Aorta (tissue), 1 donor: ENCODE measurements around the genes ING4, USP5 and ATN1.

DNA sequence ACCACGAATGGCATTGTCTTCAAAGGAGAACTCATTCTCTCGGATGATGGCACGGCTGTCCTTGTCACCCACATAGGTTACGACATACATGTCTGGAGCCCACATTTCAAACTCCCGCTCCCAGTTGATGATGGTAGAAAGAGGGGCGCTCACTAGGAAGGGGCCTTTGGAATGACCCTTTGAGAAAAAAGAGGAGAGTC lies 13.8 kb downstream of the CHD4 start:
- PRO-cap: no peak

- PRO-cap: no peak
These were observed 4.3 kb downstream of the CHD4 start for GRCh38 chr12:6602449-6603679.

DNA sequence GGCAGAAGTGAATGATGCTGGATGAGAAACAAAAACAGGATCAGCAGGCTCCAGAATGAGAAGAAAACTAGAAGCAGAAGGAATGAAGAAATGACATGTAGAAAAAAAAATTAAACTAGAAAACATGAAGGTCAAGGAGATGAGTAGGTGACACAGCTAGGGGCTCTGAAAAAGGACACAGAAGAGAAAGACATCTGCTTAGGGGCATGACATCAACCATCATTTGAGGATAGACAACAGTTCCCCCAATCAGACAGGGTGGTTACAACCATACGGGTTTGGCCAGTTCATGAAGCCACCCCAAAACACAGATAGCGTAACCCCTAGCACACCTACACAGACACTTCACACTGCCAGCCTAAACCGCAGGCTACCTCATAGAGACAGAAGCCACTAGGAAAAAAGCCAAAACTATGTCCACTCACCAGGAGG lies 2.0 kb downstream of the CHD4 start:
- PRO-cap: no peak

GRCh38 chr12:6635270-6635836 lies 406 bp downstream of the LPAR5 start:
- PRO-cap: no peak

DNA sequence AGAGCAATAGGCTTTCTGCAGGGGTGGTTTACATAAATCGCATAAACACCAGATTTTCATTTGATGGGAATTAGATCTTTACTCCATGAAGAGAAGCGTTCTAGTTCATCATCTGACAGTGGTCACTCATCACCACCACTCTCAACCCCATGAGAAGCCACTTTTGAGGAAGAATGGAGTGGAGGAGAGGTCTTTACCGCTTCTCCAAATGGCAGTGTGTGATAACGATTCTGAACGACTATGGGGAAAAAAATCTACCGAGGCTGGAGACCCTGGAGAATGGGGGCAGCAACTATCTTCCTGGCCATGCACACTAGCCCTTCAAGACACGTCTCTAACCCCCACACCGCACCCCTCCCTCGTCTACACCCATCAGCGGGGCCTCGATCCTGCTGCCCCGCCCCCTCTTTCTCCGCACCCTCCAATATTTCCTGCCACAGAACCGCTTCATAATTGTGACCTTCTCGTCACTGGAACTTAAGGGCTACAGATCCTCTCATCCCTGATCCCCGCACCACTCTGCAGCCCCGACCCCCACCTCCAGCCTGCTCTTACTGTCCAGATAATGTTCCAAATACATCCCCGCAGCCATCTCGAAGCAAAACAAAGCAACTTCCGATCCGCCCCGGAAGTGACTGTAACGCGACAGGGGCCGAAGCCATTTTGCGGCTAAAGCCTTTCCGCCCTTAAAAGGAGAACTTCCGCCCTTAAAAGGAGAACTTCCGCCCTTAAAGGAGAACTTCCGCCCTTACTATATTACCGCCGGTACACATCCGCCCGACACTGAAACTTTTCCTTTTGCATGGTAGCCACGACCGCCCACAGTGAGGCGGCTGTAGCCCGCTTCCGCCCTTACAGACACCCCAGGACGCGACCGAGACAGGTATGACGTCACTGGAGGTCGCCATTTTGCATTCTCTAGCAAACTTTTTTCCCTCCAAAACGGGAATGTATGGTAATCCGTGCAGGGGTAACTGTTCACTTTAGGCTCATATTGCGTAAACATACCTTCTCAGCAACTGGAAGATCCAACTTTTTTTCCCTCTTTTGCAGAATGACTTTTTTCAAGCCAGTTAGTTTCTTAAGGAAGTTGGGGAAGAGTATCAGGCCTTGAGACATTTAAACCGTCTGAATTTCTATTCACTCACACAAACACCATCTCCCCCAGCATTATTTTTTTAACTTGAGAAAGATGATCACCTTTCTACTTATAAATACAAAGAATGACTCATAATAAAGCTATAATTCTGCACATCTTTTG lies at the start of gene ING4:
ING4 (minus strand) TSS at position 610 of the 1,261 bp plus-strand sequence.
- PRO-cap: unidirectional peak, minus-strand start at position 605 of the sequence

GRCh38 chr12:6688041-6688389 lies 1.2 kb downstream of the ZNF384 start:
- PRO-cap: no peak

- PRO-cap: no peak
These were observed 7.1 kb upstream of the COPS7A start for GRCh38 chr12:6716559-6717242.

- PRO-cap: no peak
These were observed 686 bp upstream of the PTMS start for GRCh38 chr12:6765373-6765981.

DNA sequence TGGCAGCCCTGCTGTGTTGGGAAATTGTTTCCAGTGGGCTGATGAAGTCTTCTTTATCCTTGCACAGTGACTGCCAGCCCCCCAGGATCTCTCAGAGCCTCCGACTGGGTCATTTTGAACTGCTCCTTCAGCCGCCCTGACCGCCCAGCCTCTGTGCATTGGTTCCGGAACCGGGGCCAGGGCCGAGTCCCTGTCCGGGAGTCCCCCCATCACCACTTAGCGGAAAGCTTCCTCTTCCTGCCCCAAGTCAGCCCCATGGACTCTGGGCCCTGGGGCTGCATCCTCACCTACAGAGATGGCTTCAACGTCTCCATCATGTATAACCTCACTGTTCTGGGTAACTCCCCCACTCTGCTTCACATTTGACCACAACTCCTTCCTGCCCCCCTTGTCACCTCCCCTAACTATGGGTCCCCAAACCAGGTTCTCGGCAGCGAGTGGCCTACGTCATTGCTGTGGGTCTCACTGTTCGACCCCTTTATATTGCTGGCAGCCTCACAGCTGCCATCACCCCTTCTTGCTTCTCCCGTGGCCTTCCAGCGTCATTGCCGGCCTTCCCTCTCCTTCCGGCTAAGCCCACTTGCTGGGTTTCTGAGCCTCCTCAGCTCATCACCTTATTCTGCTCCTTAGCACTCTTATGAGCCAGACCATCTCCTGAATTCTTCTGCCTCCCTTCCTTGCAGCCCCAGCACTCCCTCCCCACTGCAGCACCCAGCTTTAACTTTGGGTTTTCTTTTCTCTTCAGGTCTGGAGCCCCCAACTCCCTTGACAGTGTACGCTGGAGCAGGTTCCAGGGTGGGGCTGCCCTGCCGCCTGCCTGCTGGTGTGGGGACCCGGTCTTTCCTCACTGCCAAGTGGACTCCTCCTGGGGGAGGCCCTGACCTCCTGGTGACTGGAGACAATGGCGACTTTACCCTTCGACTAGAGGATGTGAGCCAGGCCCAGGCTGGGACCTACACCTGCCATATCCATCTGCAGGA lies 2.5 kb downstream of the LAG3 start:
- PRO-cap: no peak

DNA sequence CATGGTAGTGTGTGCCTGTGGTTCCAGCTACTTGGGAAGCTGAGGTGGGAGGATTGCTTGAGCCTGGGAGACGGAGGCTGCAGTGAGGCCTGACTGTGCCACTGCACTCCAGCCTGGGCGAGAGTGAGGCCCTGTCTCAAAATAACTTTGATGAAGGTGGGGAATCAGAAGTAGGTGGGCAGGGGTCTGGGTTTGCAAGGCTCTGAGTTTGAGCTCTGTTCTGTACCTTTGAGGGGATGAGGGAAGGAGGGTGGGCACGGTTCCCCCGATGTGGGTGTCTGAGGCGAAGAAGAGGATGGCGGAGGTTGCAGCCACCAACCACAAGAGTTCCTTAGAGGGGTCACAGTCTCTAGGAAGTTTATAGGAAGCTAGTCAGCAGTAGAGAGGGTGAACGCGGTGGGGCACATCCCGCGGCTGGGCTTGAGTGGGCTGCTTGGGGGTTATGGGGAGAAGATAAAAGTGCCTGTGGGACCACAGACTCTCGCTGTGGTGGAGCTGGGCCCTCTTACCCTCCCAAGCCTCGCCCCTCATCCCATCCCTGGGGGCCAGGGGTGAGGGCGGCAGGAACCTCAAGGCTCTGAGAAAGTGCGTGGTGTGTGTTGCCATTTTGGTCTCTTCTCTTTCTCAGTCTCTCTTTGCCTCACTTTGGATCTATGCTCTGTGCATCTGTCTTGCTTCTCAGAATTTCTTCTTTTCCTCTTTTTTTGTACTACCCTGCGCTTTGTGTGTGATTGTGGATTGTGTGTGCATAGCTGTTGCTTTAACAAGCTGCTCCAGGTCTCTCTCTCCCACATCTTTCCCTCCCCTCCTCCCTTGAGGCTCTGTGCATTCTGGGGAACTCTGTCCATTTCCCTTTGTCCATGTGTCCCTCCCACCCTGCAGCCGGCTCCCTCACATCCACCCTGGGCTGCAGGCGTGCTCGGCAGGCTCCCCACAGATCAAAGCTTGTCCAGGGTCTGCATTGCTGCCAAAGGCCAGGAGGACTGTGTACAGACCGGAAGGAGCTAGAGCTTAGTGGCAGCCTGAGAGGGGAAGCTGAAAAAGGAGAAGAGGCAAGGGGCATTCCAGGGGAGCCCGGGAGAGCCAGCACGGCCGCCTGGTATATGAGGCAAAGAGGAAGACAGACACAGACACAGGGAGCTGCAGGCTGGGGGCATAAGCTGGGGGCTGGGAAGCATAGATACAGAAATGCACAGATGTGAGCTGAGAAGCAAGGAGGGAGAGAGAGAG lies 2.8 kb downstream of the CD4 start:
- PRO-cap: unidirectional peak, minus-strand start at position 987 of the sequence

GRCh38 chr12:6851809-6852257 lies at the start of gene USP5:
USP5 (plus strand) TSS chr12:6852150.
- PRO-cap: bidirectional peak, plus-strand start at chr12:6852134, minus-strand start at chr12:6851915

DNA sequence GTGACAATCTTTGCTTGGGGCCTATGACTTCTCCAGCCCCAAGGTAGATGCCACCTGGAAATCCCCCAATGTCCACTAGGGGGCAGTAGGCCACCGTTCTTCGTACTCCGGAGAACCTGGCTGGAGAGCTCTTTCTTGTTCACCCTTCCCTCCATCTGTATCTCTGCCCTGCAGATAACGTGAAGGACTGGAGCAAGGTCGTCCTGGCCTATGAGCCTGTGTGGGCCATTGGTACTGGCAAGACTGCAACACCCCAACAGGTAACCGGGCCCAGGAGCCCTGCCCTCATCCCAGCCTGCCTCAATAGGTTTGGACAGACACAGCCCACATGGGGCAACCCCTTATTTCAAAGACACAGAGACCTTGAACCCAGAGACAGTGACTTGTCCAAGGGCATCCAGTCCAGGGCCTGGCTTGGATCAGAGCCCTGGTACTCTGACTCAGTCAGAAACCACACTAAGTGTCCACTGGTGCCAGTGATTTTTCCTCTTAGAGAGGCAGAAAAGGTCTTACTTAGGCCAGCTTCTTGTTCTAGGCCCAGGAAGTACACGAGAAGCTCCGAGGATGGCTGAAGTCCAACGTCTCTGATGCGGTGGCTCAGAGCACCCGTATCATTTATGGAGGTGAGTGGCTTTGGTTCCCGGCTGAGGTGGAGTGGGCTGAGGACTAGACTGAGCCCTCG lies 2.3 kb downstream of the TPI1 start:
- PRO-cap: no peak

DNA sequence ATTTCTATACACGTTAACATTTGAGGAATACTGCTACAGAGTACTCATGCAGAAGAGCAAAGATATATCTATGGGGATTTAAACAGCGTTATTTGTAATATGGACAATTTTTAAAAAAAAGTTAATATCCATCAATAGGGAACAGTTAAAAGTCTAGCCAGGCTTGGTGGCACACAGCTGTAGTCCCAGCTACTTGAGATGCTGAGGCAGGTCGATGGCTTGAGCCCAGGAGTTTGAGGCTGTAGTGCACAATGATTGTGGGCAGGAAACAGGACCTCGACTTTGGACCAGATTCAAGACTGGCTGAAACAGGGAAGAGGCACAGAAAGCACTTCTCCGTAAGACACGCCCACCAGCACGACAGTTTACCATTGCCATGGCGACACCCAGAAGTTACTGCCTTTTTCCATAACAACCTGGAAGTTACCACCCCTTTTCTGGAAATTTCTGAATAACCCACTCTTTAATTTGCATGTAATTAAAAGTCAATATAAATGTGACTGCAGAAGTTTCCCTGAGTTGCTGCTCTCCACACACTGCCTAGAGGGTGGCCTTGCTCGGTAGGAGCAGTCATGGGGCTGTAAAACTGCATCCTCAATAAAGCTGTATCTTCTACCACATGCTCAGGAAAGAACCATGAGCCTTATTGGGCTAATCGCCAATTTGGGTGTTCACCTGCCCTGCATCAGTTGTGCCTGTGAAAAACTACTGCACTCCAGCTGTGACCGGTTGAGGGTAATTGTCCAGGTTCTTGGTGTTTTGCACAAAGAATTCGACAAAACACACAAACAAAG lies 4.7 kb upstream of the LRRC23 start:
- PRO-cap: no peak

GRCh38 chr12:6927171-6927929 lies 409 bp upstream of the ATN1 start:
- PRO-cap: bidirectional peak, plus-strand start at chr12:6927813, minus-strand start at chr12:6927765

DNA sequence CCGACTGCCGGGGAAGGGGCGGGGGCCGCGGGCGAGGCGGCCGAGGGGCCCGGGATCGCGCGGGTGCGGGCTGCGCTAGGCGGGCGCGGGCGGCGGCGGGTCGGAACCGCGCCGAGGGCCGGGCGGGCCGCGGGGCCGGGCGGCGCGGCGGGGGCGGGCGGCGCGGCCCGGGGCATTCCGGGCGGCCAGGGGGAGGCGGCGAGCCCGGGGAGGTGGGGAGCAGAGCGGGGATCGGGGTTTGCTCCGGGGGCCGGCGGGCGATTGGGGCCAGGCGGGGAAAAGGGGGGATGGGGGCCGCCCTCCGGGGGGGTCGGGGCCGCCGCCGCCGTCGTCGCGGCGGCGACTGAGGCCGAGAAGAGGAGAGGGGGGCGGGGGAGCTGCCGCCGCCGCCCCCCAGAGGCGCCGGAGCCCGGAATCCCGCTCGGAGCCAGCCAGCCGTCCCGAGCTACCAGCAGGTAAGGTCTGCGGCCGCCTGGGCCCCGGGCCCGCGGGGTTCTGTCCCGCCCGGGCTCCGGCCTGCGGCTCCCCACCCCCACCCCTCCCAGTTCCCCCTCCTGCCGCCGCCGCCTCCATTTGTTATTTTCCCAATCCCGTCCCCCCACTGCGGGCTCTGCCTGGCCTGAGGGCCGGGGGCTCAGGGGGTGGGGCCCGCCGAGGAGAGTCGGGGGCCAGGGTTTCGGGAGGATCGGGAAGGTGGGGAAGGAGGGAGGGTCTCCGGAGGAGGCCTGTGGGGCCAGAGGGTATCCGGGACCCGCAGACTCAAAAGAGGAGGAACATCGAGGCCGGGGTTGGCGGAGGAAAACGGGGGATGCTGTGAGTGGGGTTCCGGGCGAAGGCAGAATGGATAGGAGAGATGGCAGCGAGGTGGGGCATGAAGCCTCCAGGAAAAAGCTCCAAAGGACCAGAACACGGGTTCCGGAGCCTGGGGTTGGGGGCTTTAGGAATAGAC lies at the start of gene ATN1:
ATN1 (plus strand) TSS at position 30 of the 949 bp plus-strand sequence.
- PRO-cap: bidirectional peak, plus-strand start at position 544 of the sequence, minus-strand start at position 497 of the sequence

DNA sequence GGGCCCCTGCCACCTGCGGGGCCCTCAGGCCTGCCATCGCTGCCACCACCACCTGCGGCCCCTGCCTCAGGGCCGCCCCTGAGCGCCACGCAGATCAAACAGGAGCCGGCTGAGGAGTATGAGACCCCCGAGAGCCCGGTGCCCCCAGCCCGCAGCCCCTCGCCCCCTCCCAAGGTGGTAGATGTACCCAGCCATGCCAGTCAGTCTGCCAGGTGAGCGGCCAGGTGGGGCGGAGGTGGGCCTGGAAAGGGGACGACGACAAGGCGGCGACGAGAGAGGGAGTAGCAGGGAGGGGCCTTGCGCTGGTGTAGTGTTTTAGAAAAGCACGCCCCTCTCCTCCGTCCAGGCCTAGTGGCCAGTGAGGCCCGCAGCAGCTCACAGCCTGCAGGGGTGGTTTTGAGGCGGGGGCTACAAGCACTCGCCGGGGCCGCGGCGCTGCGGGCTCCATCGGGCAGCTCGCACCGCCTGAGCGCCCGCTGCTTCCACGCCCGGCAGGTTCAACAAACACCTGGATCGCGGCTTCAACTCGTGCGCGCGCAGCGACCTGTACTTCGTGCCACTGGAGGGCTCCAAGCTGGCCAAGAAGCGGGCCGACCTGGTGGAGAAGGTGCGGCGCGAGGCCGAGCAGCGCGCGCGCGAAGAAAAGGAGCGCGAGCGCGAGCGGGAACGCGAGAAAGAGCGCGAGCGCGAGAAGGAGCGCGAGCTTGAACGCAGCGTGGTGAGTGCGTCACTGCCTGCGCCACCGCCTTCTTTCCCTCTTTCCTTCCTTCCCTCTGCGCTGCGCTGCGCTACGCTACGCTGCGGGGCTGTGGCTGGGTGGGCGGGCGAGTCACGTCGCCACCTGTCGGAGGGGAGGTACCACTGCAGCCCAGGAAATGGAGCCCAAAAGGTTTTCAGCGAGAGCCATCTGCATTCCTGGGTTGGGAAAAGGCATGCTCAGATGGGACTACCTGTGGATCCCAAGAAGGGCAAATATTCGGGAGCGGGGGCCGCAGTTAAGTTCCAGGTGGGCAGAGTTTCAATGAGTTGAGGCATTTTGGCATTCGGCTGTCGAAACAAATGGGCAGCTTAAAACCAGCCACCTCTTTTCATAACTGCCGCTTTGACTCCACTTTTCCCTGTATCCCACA lies 6.1 kb upstream of the C12orf57 start:
- PRO-cap: unidirectional peak, plus-strand start at position 128 of the sequence; unidirectional peak, plus-strand start at position 272 of the sequence; bidirectional peak, plus-strand start at position 916 of the sequence, minus-strand start at position 764 of the sequence

DNA sequence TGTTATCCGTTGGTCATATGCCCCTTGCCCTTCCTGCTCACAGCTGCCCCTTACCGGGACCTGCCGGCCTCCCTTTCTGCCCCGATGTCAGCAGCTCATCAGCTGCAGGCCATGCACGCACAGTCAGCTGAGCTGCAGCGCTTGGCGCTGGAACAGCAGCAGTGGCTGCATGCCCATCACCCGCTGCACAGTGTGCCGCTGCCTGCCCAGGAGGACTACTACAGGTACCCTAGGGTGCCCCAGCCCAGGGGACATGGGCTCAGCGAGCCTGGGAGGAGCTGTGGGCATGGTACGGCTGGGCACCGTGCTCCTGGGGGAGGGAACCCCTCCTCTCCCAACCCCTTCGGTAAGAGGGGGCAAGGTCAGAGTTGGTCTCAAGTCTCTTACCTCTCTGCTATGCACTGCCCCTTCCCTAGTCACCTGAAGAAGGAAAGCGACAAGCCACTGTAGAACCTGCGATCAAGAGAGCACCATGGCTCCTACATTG lies 2.4 kb upstream of the C12orf57 start:
- PRO-cap: no peak

- PRO-cap: no peak
These were observed 889 bp downstream of the PTPN6 start for GRCh38 chr12:6951870-6952619.

DNA sequence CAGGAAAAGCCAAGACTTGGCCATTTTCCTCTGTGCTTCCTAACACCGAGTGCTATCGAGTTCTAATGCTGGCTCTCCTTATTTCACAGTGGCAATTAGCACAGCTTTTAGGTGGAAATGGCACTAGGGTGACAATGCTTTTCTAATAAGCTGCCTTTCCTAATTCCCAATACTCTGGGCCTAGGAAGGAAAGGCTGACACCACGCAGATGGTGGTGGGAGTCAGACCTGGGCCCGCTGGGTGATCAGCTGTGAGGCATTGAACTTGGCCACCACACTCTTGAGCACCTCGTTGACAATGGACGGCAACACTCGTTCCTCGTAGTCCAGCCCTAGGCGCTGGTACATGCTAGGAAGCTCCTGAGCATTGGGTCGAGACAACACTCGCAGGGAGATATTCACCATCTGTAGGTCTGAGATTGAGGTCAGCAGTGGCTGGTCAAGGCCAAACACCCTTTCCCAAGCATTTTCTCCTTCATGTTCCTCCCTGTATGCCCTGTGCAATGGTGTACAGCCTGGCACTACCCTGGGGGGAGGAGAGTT lies 2.2 kb downstream of the PHB2 start:
- PRO-cap: no peak

- PRO-cap: no peak
These were observed 231 bp downstream of the EMG1 start for GRCh38 chr12:6970997-6971290.